ENCODE results near the gene MYPOP.

GRCh38 chr19:45443899-45445136 lies 20.6 kb upstream of the ERCC1 start:
- PRO-cap = unidirectional peak, plus-strand start at chr19:45444473

DNA sequence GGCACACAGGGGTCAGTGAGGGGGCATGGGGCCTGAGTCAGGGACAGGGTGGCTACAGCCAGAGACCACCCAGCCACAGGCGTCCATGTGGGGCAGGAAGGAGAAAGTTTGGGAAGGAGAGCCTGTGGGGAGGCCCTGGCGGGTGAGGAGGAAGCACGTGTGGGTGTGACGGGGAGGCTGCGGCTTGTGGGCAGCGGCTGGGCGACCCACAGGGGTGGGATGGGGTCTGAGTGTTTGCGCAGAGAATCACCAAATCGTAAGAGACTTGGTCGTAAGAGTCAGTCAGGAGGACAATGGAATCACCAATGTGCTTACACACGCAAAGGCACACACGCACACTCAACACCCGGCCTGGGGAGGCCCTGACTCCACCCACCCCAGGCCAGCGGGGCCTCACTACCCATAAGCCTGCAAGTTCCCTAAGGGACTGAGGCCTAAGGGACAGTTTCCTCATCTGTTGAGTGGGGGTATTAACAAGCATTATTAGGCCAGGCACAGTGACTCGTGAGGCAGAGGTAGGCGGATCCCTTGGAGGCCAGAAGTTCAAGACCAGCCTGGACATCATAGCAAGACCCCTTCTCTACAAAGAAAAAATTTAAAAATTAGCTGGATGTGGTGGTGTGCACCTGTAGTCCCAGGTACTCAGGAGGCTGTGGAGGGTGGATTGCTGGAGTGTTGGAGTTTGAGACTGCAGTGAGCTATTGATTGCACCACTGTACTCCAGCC lies 11.6 kb upstream of the FOSB start:
- PRO-cap = no peak

DNA sequence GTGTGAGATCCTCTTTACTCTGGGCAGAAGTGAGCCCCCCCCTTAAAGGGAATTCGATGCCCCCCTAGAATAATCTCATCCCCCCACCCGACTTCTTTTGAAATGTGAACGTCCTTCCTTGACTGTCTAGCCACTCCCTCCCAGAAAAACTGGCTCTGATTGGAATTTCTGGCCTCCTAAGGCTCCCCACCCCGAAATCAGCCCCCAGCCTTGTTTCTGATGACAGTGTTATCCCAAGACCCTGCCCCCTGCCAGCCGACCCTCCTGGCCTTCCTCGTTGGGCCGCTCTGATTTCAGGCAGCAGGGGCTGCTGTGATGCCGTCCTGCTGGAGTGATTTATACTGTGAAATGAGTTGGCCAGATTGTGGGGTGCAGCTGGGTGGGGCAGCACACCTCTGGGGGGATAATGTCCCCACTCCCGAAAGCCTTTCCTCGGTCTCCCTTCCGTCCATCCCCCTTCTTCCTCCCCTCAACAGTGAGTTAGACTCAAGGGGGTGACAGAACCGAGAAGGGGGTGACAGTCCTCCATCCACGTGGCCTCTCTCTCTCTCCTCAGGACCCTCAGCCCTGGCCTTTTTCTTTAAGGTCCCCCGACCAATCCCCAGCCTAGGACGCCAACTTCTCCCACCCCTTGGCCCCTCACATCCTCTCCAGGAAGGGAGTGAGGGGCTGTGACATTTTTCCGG lies 5.9 kb downstream of the FOSB start:
- PRO-cap = no peak

DNA sequence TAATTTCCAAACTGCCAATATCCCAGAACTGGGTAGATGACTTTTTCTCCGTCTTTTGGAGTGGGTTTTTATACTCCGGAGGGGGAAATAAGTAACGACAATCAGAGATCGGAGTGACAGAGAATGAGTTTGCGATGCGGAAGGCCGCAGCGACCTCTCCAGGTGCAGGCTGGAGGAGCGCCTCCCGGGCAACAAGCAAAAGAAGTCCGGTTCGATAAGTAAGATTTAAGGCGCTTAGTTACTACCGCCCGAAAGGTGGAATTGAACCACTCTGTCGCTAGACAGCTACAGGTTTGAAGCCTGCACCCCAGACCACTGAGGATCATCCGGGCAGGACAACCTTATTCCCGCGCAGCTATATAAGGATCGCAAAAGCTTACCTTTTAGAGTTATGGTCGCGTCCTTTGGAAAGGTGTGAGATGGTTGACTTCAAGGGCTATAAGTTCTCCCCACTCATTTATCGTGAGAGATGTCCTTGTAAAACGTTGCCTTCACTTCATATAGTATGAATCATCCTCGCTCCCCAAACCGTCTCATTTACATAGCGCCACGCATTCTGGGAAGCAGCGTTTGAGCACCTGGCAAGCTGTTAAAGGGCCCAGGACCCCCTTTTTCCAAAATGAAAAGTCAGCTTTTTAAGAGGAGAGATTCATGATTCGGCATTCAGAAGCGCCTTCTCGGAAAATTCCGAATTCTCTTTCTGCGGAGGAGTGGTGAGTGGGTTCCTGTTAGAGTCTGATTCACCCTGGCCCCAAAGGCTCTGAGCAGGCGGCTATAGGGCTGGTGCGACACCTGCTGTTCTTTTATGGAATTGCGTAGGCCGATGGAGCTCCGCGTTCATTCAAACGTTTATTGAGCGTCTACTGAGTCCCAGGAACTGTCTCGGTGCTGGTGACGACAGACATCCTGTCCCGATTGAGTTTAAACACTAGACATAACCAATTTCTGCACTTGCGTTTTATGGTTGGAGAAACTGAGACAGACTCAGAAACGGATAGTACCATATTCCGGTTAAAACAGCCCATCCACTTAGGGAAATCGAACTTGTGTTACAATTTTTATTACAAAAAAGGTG lies 10.9 kb downstream of the FOSB start:
- PRO-cap = bidirectional peak, plus-strand start at position 97 of the sequence, minus-strand start outside the sequence; bidirectional peak, plus-strand start at position 310 of the sequence, minus-strand start at position 317 of the sequence; bidirectional peak, plus-strand start at position 466 of the sequence, minus-strand start at position 357 of the sequence; unidirectional peak, minus-strand start at position 776 of the sequence

DNA sequence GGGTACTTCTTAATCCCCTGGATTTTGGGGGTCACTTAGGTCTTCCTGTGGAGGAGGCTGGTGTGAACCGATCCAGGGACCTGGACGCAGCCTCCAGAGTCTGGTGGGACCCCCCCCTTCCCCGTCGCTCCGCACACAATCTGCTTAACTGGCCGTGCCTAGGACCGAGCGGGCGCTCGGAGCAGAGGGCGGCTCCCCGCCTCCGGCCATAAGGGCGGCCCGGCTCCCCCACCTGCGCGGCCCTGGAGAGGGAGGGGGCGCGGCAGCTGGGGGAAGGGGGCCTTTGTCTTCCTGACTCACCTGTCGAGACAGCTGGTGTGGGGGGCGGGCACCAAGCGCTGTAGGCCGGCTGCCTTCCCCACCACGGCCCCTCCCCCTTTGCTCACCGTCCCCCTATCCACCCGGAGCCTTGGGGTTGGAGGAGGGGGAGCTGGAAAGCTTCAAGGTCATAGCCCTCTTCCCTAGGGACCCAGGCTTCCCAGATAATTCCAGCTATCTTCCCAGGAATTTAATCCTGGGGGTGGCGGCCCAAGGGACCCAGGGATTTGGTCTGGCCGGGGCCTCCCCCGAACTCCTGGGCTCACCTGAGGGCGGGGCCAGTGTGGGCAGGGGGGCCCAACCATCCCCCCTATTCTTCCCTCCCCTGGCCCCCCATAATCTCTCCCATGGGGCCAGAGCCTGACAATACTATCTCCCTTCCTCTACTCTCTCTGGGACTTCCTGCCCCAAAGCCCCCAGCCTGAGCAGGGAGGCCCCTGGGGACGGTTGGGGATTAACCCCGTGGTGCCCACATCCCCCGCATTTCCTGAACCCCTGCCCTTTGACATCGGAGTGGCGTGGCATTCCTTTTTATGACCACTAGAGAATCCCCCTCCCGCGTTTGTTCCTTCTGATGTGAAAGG lies 1.3 kb downstream of the VASP start:
- PRO-cap = unidirectional peak, minus-strand start at position 150 of the sequence

DNA sequence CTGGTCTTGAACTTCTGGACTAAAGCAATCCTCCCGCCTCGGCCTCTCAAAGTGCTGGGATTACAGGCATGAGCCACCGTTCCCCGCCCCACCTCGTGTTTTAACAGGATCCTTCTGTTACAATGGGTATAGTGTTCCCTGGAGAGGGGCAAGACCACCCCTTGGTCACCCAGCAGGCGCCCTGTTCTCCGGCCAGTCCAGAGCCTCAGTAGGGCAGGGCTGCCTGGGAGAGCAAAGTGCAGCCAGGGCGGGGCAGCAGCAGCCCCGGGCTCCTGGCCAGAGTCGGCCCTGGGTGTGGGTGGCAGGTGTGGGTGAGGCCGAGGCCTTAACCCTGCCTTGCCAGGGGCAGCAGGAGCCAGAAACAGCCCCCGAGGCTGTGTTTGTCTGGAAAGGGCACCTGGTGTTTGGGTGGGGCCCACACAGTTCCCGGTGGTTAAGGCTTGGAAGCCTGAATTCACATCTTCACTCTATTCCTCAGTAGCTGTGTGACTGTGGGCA lies 7.2 kb downstream of the VASP start:
- PRO-cap = no peak

DNA sequence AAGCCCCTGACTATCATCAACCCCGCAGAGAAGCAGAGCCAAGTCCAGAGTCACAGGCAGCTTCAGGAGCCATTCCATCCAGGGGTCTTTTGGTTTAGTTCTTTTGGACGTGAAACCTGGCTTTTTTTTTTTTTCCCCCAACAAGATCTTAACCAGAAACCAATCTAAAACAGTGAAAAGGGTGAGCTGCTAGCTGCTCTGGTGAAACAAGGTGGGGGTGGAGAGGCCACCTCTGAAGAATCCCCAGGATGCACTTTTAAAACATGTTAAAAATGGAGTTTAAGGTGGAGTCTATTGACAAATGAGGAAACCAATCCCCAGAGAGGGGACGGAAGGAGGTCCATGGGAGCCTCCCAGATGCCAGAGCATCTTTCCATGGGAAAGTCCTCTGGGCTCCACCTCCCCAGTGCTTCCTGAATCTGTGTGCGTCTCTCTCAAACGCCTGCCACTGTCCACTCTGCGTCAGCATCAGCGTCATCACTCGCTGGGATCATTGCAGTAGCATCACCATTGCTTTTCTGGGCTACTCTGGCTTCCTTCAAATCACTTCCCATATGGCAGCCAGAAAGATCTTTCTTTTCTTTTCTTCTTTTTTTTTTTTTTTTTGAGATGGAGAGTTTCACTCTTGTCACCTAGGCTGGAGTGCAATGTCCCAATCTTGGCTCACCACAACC lies 6.3 kb downstream of the GPR4 start:
- PRO-cap = no peak

- PRO-cap = no peak
Observed at GRCh38 chr19:45669014-45669676, 1.1 kb downstream of the GIPR start.

DNA sequence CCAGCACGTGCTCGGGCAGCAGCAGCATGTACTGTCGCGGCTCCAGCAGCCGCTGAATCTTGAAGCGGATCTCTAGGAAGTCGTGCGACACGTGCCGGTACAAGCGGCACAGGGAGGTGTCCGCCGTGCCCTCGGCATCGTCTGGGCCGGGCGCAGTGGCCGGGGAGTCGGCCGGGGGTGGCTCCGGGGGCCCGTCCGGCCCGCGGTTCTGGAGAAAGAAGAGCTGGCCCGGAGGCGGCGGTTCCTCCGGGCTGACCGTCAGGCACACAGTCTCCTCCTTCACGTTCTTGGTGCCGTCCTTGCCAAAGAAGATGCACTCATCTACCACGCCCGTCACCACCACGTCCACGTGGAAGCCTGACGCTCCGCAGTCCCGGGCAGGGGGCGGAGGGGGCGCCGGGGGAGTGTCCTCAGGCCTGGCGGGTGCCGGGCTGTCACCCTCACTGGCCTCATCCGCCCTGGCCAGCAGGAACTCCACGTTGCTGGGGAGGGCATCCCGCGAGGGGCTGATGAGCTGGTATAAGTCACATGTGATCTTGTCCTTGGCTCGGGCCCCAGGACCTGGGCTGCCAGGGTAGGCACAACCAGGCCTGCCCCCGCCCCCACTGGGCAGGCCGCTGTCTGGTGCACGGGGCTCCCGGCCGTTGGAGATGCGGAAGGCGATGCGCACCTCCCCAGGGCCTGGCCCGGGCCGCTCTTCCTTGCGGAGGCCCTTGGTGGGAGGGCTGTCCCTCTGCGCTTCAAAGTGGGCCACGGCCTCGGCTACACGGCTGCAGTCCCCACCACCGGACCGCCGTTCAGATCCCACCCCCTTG lies 18.4 kb downstream of the FBXO46 start:
- PRO-cap = no peak

DNA sequence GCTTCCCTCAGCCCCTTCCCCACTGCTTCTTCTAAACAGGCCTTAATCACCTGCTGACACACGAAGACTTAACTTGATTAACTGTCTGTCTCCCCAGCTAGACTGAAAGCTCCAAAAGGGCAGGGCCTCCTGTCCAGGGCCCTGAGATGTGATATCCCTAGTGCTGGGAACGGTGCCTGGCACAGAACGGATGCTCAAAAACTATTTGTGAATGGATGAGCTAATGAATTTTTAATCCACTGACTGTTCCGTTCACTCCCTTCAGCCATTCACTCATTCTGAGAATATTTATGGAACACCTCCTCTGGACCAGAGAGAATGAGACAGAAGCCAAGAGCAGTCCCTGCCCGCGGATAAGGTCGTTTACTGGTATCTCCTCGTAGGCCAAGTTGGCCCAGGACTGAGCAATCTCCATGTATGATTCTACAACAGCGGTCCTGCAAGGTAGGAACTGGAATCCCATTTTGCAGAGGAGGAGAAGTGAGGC lies 3.6 kb downstream of the DMWD start:
- PRO-cap = no peak

GRCh38 chr19:45821325-45822063 lies 6.4 kb upstream of the RSPH6A start:
- PRO-cap = no peak

DNA sequence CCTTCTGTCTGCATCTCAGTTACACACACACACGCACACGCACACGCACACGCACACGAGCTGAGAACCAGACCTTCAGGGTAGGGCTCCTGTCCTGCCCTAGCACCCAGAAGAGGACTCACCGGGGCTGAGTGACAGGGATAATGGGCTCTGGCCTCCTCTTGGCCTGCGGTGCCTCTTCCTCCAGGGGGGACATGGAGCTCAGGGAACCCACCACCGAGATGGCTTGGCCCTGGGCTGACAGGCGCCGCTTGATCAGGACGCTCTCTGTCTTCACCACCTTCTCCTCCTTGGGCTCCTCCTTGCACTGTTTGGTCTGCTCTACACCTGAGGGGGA lies 16.1 kb upstream of the RSPH6A start:
- PRO-cap = no peak

- PRO-cap = no peak
Observed at GRCh38 chr19:45838272-45838888, 23.3 kb upstream of the RSPH6A start.

DNA sequence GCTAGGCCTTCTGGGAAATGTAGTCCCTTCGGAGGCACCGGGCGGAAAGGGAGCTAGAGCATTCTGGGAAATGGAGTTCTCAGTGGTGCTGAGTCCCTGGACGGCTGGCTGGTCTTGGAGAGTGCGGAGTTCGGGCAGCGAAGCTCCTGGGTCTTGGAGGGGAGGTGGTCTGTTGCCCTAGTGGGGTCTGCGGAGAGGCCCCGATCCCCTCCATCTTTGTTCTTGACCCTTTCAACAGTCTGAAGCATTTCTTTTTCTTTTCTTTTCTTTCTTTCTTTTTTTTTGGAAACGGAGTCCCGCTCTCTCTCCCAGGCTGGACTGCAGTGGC lies 321 bp upstream of the SYMPK start:
- PRO-cap = bidirectional peak, plus-strand start at position 74 of the sequence, minus-strand start outside the sequence

DNA sequence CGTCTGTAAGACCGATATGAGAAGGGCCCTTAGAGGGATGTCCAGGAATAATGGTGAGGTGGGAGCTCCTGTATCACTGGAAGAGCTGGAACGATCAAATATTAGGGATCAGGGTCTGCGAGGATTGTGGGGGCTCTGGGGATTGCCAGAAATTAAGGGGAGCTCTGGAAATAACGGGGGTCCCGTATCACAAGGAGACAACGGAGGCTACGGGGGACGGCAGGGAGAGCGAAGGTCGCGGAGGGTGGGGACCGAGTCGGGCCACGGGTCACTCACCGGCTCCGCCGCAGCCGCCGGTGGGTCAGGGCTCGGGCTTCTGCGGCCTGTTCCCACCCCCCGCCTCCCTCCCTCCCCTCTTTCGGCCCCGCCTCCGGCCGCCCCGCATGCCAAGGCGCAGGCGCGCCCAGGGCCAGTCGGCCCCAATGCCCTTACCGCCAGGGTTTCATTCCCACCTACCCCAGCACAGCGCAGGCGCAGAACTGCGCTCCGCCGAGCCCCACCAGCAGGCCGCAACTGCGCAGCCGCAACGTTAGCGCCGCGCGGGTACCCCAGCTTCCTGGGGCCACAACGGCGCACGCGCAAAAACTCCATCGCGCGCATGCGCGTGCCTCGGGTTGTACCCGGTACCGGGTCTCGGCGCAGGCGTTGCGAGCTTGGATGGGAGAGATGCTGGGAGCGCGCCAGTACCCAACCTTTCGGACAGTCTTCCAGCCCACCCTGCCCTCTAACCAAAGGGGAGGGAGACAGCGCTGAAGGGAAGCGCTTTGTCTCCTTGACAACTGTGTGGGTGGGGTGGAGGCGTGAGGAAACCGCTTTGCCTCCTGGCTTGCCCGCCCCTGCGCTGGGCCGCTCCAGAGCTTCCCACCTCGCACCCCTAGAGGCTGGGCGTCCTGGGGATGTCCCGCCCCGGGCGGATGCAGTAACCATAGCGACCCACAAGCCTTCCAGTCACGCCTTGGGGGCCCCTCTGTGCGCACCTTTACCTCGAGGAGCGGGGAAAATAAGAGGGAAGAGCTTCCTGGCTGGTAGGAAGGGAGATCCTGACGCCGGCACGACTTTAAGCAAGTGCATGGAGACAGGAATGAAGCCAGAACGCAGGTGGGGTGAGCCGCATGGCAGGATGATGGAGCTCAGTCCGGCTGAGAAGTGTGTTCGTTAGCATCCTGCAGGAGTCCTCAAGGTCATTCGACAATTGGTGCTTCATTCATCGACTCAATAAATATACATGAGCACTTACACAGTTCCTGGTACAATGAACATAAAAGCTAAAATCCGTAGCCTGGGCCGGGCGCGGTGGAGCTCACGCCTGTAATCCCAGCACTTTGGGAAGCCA lies at the start of gene MYPOP:
Gene MYPOP, minus strand, starts transcription at position 320 of the 1,333 bp plus-strand sequence.
- PRO-cap = bidirectional peak, plus-strand start at position 617 of the sequence, minus-strand start at position 320 of the sequence

DNA sequence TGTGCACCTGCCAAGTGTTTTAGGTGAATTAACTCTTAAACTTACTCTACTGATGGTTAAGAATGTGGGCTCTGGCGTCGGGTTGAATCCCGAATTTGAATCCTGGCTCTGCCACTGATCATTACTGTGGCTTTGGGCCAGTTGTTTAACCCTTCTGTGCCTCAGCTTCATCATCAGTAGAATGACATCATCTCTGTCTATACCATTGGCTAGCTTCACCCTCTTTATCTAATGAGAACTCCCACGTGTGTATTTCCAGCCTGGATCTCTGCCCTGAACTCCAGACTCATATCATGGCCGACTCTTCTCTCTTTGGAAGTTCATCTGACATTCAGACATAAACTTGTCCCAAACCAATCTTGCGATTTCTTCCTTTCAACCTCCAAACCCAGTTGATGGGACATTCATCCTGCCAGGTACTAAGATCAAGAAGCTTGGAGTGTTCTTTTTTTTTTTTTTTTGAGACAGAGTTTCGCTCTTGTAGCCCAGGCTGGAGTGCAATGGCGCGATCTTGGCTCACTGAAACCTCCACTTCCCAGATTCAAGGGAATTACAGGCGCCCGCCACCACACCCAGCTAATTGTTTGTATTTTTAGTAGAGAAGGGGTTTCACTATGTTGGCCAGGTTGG lies 834 bp downstream of the CCDC61 start:
- PRO-cap = no peak

DNA sequence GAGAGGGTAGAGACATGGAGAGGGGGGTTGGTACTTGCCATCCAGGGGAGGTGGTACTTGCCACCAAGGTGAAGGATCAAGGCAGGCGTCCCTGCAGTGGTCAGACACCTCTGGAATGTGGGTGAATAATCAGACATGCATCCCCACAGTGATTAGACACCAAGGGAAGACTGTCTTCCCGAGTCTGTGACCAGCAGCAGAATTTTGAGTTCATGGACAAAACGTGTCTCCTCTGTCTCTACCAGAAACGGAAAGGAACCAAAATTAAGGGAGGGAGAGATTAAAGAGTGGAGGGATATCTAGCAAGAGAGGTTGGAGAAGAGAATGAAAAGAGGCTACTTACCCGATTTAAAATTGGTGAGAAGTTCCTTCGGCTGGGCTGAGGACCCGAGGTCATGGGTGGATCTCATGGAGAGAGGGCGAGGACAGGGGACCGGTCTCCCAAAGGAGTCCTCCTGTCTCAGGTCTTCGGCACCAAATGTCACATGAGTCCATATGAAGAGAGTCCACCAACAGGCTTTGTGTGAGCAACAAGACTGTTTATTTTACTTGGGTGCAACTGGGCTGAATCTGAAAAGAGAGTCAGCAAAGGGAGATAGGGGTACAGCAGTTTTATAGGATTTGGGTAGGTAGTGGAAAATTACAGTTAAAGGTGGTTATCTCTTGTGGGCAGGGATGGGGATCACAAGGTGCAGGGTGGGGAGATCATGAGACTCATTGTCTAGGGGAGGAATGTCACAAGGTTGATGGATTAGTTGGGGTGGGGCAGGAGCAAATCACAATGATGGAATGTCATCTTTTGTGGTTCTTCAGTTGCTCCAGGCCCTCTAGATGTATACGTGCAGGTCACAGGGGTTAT lies 26.8 kb upstream of the IGFL1 start:
- PRO-cap = no peak

- PRO-cap = no peak
Observed at GRCh38 chr19:46209061-46209446, 20.5 kb upstream of the IGFL1 start.

- PRO-cap = no peak
Observed at GRCh38 chr19:46278155-46278892, 18.5 kb upstream of the HIF3A start.

DNA sequence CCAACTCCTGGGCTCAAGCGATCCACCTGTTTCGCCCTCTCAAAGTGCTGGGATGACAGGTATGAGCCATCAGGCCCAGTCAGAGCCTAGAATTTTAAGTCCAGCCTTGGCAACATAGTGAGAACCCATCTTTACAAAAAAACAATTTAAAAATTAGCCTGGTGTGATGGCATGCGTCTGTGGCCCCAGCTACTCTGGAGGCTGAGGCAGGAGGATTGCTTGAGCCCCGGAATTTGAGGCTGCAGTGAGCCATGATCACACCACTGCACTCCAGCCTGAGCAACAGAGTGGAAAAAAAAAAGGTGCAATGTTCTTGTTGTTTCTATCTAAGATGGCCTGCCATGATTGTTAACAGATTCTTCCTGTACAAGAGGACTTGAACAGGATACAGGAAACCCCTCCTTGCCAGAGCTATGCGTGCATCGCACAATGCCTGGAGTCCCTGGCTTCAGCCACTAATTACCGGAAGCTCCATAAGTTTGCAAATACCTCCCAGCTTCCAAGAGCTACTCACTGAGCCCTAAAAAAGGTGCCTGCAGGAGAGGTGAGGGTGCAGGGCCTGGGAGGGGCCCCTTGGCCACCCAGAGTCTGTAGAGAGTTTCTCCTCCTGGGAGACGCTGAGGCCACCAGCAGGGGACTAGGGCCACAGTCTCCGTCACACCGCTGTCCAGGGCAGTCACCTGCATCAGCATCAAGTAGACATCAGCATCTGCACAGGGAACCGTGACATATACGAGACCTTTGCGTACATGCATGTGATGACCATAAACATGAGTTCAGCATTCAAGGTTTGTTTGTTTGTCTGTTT lies 13.1 kb upstream of the HIF3A start:
- PRO-cap = no peak

All from SUDHL5 (cell line).